Neural crest cell (in vitro differentiated cells): ENCODE results near the gene BCHE.

GRCh38 chr3:161372315-161373149 lies 1.2 kb upstream of the SPTSSB start:
- PRO-cap: no peak

DNA sequence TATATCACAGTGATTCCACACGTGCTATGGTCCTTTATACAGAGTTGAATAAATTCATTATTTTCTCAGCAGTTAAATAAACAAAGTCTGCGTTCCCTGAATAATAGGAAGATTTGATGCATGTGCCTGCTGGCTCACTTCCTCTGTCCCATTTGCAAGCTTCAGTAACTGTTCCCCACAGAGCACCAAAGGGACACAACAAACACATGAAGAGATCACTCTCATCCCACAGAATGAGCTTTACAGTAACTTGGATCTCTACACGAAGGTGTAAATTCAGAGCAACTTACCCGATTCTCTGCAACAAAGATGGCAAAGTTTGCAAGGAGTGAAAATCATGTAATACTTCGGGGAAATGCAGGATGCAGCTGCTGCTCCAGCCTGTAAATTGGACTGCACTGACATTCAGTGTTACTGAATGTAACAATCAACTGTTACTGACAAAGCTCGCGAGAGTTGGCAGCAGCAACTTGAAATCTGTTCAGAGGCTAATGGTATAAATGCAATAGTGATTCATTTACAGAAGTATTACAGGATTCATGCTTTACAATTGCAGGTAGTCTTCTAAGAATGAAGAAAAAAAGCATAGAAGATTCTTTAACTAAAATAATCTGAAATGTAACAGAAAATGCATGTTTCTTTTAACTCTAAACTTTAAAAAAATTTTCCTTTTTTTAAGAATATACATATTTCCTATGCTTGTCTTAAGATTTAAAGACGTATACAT lies at the start of gene BCHE:
TSS of gene BCHE (minus strand) at position 400 of the 727 bp plus-strand sequence.
- PRO-cap: unidirectional peak, plus-strand start at position 137 of the sequence; bidirectional peak, plus-strand start at position 178 of the sequence, minus-strand start at position 154 of the sequence; bidirectional peak, plus-strand start at position 473 of the sequence, minus-strand start at position 397 of the sequence

GRCh38 chr3:168011128-168011796 lies 84.5 kb downstream of the GOLIM4 start:
- PRO-cap: unidirectional peak, minus-strand start at chr3:168011512

DNA sequence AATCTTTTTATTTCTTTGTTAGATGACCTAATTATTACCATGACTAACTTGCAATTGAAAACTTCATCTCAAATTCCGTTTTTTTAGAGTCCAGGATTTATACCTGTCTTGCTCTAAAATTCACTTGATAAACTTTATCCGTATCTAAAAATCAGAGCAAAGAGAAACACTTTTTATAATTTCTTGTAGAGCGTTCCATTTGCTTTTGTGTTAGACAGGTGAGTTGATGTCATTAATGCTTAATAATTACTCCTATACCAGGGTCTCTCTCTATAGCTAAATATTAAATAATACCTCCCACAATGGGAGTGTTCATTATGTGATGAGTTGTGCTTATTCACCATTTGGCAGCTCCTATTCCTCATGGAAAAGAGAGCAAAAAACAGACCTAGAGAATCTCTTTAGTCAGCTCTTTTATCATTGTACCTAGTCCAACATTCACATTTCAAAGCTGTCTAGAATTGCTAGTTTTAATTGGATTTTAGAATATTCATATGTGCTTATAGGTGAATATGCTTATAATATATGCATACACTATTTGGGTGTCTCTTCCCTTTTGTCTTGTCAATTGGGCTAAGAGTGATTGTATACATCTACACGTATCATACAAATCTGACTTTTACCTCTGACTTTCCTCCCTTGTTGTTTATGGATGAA lies 522.2 kb downstream of the MECOM start:
- PRO-cap: no peak

DNA sequence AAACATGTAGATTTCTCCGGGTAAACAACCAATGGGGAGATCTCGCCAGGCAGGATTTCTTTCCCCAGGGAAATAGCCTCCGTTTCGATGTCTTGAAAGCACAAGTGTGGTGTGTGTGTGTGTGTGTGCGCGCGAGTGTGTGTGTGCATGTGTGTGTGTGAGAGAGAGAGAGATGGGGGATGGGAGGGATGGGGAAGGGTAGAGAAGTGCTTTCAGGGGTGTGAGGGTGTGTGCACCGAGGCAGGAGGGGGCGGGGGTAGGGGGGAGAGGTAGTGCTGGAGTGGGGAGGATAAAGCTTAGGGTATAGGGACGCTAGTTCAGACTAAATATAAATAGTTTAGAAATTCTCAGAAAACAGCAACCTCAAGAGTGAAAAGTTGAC lies 515.9 kb downstream of the MECOM start:
- PRO-cap: no peak

GRCh38 chr3:169211649-169212425 lies 451.7 kb downstream of the MECOM start:
- PRO-cap: no peak

- PRO-cap: no peak
These were observed 445.2 kb downstream of the MECOM start for GRCh38 chr3:169218201-169218791.

DNA sequence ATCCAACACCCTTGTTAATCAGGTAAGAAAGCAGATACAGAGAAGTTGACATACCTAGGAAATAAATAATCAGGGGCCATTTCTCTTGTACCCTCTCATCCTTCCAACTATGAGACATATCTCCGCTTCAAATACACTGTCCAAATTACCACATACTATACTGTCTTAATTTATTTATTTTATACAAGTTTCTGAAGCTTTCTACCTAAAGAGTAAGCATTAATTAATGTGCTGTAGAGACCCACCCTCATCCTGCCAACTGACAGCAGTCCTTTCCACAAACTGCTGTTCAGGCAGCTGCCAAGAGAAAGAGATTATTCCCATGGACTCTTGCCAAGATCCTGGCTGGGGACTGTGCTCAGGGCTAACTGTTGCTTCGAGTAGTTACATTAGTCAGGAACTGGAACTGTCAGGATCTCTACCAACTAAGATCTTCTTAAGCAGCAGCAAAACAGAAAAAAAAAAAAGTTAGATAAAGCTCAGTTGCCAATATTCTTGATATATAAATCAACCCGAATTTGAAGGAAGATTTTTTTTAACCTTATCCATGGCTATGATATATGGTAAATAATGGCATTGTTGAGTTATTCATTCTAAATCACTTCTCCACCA lies 398.8 kb downstream of the MECOM start:
- PRO-cap: no peak

- PRO-cap: no peak
These were observed 314.5 kb downstream of the MECOM start for GRCh38 chr3:169348813-169349645.

GRCh38 chr3:169454940-169455332 lies 208.6 kb downstream of the MECOM start:
- PRO-cap: no peak

DNA sequence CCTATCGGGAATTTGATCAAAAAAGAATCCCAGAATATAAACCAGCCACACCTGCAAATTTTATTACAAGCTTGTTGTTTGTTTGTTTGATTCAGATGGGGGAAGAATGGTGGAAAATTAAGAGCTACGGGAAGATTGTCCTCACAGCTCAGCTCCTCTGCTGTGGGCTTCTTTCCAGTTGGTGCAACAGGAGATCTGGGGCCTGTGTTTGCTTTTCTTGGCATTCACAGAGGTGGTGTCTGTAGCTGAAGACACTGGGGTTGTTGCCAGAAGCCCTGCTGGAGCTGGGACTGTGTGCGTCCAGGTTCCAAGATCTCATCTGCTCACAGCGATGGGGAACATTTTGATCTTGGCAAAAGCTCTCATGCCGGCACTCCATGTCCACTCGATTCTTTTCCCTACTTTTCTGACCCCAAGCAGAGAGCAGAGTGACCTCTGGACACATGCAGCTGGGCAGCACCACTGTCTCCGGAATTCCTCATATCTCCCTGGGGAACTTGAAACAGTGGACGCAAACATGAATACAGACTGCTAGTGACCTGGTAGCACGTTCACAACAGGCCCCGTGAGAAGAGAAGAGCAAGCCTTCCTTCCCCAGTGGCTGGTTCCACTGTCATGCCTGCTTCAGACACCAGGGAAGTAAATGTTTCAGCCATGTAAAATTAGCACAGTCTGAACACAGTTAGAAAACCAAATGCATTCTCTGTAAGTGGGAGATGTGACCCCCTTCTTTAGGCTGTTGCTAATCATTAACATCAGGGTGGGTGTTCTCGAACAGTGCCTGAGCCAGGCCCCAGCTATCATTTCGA lies 36.1 kb upstream of the MECOM start:
- PRO-cap: no peak

DNA sequence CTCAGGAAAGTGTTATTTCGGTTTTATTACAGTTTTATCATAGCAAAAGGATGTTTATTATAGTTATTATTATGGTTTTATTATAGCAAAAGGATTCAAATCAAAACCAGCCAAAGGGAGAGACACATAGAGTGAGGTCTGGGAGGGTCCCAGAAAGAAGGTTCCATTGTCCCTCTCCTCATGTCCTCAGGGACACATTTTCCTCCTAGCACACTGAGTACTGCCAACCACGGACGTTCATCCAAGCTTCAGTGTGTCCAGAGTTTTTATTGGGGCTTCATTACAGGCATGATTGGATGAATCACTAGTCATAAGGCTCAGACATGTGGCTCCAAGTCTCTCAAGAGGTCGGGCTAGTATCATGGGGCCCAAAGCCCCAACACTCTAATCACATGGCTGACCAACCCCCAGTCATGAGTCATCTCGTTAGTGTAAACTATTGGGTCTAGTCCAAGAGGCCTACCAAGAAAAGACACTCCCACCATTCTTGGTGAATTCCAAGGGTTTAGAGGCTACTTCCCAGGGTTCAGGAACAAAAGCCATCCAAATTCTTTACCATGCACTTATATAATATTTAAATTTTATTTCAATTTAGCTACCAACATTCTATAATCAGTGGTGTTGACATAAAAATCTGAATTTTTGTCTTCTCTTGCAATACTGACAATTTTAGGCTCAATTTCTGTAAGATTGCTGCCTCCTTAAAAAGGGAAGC lies 8.9 kb downstream of the ACTRT3 start:
- PRO-cap: no peak

DNA sequence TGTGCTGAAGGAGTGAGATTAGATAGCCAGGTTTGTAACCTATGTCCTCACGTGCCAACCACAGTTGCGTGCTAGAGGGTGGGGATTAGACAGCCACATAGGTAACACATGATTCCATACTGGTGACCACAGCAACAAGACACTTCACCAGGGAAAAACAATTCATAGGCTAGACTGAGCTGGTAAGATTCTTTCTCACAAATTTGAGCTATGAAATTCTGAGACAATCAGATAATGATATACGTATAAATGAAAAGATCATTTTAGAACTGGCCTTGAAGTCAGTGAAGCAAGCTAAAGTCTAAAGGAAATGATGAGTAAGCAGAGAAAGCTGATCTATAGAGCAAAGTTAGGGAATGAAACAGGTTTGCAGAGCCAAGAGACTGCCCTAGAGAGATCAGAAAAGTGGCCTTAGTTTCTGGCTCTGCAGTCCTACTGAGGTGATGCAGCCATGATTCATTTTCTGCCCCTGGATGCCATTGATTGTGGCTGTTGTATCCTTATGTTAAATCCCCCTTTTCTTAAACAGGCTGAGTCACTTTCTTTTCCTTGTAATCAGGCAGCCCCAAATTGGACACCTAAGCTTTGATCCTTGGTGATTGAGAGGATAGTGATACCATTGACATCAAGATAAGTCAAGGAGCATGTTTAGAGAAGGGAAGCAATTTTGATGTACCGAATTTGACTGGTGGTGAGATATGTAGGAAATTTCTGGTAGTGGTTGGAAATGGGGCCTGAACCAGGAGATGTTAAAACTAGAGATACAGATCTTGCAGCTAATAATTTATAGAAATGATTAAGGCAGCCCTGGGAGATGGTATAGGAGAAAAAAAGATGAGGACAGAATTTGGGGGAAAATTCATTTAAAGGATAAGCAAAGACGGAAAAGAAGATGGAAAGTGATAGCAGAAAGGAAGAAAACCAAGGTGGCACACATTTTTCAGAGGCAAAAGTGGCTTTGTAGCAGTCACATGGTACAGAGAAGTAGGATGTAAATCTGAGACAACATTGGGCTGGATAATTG lies 18.0 kb downstream of the MYNN start:
- PRO-cap: no peak

- PRO-cap: no peak
These were observed 1.1 kb upstream of the LRRIQ4 start for GRCh38 chr3:169811573-169811959.

DNA sequence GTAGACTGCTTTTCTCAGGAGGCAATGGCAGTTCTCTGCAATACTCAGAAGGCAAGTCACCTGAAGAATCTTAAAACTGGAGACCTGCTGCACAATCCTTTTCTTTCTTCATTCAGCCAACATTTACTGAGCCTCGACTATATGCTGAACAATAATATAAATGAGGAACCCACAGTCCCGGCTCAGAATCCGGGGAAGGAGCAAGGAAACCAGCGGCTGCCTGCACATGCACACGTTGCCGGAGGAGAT lies 35.2 kb downstream of the SEC62 start:
- PRO-cap: no peak

DNA sequence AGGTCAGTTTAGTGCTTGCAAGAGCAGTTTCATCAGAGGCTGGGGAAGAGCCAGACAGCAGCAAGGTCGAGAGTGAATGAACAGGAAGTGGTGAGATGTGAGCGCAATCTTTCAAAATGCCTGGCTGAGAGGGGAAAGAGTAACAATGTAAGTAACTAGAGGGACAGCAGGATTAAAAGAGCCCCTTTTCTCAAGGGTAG lies 30.8 kb upstream of the GPR160 start:
- PRO-cap: no peak

DNA sequence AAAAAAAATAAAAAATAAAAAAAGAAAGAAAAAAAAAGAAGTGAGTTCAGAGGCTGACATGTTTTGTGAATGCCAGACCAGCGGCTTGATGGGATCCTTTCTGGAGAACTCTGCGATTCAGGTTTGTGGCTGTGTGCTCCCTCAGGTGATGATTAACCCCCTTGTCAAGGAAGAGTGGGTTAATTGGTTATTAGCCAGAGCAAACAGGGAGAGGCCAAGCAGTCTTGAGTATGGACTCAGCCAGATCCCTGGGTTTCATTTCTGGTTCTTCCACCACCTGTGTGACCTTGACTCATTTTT lies 7.7 kb downstream of the GPR160 start:
- PRO-cap: no peak

DNA sequence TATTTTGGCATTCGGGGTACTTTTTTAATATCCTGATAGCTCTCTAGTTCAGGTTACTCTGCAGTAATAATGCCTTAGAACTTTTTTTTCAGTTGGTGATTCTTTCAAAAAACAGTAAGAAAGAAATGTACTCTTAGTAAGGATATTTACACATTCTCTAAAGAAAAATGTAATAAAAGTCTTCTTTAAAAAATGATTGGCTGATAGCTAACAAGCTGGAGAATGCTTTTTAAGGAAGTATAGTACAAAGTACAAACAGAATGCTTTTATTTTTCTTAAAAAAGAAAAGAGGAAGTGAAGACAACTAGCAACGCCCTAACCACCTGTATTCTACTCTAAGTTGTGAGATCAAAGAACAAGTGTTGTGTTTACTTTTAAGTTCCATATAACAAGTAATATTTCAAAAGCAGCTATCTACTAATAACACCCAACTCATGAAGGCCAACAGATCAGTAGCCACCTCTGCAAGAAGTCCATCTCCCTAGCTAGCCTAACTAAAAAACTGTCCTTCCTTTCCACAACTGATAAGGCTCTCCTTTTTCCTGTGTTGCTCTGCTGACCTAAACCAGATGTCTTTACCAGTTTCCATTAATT lies 27.1 kb downstream of the PHC3 start:
- PRO-cap: no peak

- PRO-cap: no peak
These were observed 4.6 kb downstream of the CLDN11 start for GRCh38 chr3:170423136-170423816.

GRCh38 chr3:170429894-170430541 lies 11.3 kb downstream of the CLDN11 start:
- PRO-cap: no peak